ENCODE data around the genes PLB1 and YPEL5.

GRCh38 chr2:27774021-27774945 lies 2.8 kb downstream of the MRPL33 start:
- PRO-cap: no peak
- RAMPAGE, long total RNA: no peak
- RRBS: no CpG with 5 or more reads among the region's 11 CpGs

DNA sequence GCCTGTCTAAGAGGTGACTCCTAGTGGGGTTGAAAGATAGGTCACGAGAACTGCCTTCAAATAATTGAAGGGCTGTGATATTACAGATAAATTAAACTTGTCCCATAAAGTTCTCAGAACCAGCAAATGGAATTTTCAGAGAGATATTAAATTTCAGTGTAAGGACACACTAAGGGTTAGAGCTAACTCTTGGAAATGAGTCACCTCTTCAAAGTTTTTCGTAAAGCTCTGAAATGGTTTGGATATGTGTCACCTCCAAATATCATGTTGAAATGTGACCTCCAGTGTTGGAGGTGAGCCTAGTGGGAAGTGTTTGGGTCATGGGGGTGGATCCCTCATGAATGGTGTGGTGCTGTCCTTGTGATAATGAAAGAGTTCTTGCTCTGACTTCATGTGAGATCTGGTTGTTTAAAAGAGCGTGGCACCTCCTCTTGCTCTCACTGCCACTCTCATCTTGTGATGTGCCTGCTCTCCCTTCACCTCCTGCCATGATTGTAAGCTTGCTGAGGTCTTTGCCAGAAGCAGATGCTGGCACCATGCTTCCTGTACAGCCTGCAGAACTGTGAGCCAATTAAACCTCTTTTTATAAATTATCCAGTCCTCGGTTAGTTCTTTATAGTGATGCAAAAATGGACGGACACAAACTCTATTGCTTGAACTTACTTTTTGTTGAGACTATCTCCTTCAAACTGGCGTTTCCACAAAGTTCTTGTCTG lies 87.4 kb downstream of the BABAM2 start:
- PRO-cap: no peak
- RAMPAGE, long total RNA: no peak
- RRBS: no CpG with 5 or more reads among the region's 6 CpGs

DNA sequence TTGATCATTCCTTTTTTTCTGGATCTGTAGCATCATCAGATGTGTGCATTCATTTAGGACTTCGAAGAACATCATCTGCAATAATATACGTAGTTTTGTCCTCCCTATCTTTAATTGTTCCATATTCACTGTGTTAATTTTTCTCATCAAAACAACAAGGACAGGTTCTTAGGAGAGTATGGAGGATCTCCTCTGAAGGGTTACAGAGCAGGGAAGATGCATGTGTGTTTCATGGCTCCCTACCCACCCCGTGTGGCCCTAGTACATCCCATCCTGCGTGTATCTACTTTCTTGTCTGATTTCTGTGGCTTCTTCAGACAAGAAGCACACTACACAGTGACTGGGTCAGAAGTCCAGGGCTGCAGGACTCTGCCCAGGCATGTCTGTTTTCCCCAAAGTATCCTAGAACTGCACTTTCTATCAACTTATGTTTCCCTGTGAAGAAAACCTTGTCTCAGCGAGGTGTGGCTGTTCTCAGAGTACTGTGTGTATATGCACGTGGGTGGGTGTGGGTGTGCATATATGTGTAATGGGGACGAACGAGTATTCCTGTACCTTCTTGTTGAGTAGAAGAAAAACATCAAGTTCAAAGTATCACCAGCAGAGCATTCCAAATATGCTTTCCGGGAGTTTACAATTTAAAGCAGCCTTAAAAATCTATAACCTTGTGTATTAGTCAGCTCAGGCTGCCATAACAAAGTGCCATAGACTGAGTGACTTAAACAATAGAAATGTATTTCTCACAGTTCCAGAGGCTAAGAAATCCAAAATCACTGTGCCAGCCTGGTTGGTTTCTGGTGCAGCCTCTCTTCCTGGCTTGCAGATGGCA lies 220.3 kb upstream of the FOSL2 start:
- PRO-cap: no peak
- RAMPAGE, long total RNA: no peak
- RRBS: no CpG with 5 or more reads among the region's 9 CpGs

- PRO-cap: no peak
- RAMPAGE, long total RNA: no peak
- RRBS: no CpG with 5 or more reads among the region's 2 CpGs
Measured at GRCh38 chr2:28280862-28281250, 111.8 kb upstream of the FOSL2 start.

GRCh38 chr2:28319610-28320177 lies 73.0 kb upstream of the FOSL2 start:
- PRO-cap: no peak
- RAMPAGE, long total RNA: no peak
- RRBS: no CpG with 5 or more reads among the region's 11 CpGs

DNA sequence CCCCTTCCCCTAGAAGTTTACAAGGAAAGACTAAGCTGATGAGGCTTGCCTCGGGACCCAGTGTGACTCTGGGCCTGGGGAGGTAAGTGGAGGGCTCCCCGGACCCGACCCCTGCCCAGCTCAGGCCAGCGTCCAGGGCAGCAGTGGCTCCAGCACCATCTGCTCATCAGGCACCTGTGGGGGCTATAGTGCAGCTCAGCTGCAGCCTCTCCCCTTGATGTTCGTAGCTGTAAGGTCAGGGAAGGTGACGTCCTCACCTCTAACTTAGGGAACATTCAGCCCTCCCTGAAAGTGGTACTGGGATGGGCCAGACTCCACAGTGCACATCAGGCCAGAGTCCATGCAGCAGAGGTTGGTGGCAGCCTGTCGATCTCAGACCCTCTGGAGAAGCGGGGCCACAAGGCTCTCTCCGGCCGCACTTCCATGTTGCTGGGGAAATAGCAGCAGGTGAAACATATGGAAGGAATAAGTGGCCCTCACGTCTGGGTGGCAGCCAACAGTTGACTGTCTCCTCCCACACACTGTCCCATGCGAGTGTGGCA lies 58.3 kb upstream of the FOSL2 start:
- PRO-cap: no peak
- RAMPAGE, long total RNA: no peak
- RRBS: no CpG with 5 or more reads among the region's 12 CpGs

GRCh38 chr2:28338137-28338697 lies 54.4 kb upstream of the FOSL2 start:
- PRO-cap: no peak
- RAMPAGE, long total RNA: no peak
- RRBS: 75% methylated on average over 3 of the region's 11 CpGs

DNA sequence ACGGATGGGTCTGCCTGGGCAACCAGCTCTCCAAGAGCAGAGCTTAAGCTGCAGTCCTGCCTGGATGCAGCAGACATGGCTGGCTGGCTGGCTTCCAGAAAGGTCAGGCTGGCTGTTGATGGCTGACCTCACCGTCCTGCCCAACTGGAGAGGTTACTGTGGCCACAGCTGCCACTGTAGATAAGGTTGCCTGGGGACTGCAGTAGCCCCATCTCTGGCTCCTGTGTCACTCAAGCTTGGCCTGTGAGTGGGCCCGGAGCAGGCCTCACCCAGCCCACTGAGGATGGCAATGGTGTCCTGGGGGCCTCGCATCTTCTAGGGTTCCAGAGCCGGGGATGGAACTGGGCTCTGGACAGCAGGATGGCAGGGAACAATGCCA lies 37.1 kb upstream of the FOSL2 start:
- PRO-cap: no peak
- RAMPAGE, long total RNA: no peak
- RRBS: 79% methylated on average over 3 of the region's 5 CpGs

DNA sequence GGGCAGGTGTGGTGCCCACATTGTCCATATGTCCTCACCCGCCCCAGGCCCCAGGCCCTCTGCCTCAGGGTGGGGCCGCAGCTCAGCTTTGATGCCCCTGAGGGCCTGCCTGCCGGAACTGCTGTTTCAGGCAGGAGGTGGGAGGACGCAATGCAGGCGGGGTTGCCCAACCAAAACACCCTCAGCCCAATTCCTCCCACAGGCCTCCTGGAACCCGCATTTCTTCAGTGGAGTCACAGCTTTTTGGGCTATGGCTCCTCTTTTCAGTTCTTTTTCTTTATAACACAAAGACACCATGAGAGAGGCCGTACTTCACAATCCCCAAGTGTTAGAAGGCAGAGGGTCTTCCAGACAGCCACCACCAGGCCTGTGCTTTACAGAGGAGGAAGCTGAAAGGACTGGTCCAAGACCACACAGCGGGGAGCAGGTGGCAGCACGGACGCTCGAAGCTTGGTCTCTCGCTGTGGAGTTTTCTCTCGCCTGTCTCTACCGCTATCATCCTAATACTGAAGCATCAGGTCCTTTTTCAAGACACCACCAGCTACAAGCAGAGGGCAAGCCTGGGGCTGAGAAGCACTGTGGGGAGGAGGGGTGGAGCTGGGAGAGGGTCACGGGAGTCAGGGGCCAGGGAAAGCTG lies 32.1 kb upstream of the FOSL2 start:
- PRO-cap: no peak
- RAMPAGE, long total RNA: no peak
- RRBS: no CpG with 5 or more reads among the region's 15 CpGs

- PRO-cap: no peak
- RAMPAGE, long total RNA: no peak
- RRBS: no CpG with 5 or more reads among the region's 10 CpGs
Measured at GRCh38 chr2:28395639-28395973, 2.9 kb downstream of the FOSL2 start.

DNA sequence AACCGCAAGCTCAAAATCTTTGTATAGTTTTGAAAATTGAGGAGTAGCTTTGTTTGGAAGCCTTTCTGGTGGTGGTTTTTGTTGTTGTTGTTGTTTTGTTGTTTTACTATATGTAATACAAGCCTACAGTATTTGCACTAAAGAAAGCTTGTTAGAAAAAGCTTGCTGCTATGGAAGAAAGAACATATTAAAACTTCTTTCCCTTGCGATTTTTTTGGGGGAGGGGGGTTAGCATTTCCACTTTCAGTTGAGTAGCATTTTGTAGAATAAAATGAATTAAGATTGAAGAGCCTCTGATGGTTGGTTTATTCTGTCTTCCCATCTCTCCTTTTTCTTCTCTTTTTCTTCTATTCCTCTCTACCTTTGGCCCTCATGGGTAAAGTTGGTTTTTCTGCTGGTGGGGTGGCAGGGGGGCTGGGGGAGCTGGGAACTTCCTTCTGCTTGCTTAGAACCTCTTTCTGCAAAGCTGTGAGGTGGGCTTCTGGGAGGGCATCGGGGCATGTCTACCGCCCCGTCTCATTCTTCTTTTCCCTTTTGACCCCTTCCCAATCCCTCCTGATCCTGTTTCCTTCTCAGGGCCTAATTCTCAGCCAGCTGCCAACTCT lies 24.5 kb downstream of the FOSL2 start:
- PRO-cap: no peak
- RAMPAGE, long total RNA: no peak
- RRBS: no CpG with 5 or more reads among the region's 5 CpGs

DNA sequence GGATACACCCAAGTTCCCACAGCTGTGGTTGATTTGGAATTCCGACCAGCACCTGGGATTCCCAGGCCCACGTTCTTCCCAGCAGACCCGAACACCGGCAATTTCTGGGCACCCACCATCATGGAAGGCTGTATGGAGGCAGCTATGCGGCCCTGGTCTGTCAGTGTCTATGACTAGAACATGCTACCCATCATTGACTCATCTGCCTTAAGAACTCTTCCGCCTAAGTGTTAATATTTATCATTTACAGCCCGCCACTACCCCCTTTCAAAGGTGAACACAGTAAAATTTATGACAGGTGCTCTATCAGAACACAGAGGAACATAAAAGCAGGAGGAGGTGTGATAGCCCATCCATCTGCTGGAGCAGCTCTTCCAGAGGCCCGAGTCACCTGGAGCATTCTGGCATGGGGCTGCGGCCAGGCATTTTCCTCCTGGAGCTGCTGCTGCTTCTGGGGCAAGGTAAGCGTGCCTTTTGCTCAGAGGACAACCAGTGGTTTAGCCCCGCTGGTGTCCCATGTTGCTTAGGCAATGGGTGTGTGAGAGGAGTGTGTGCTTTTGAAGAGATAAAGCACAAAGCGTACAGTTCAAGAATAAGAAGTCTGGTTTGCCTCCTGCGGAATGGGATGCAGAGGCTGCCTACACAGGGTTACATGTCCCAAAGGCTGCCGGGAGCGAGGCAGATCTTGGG lies at the start of gene PLB1:
Gene PLB1, plus strand, starts transcription at position 352 of the 690 bp plus-strand sequence.
- PRO-cap: no peak
- RAMPAGE, long total RNA: no peak
- RRBS: no CpG with 5 or more reads among the region's 15 CpGs

- PRO-cap: no peak
- RAMPAGE, long total RNA: no peak
- RRBS: no CpG with 5 or more reads among the region's 7 CpGs
Measured at GRCh38 chr2:28577708-28578217, 81.9 kb downstream of the PLB1 start.

GRCh38 chr2:28594159-28595372 lies 98.7 kb downstream of the PLB1 start:
- PRO-cap: no peak
- RAMPAGE, long total RNA: no peak
- RRBS: no CpG with 5 or more reads among the region's 28 CpGs

GRCh38 chr2:28600218-28600812 lies 104.5 kb downstream of the PLB1 start:
- PRO-cap: no peak
- RAMPAGE, long total RNA: no peak
- RRBS: no CpG with 5 or more reads among the region's 5 CpGs

DNA sequence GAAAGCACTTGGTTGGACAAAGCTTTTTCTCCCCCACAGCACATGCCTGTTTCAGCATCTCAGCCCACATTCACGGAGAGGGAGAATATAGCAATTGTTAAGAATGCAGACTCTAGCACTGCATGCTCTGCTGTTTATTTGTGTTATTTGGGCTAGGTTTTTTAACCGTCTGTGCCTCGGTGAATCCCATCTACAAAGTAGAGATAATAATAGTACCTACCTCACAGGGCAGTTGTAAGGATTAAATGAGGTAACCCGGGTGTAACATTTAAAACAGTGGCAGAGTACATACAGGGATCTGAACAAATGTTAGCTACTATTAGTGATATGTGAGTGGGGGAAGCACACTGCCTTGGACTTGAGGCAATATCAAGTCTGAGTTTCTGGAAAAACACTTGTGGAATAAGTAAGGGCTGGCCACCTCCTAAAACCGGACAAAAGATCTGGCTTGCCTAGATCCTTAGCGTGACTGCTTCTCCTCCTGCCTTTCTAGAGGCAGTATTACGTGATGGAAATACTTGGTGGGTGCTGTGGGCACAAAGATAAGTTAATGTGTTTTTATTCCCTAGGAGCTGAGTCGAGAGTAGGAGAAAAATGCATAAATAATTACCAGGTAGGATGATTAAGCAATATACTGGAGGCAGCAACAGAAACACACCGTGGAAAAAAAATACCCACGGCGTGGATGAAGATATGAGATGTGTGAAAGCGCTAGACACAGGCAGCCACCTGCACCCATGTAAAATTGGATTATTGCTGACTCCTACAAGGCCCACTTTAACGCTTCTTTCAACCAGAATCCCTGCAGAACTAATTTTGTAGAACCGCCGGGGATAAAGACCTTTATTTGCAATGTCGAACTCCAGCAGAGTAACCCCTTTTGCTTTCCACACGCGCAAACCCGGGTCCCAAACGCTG lies 916 bp upstream of the PPP1CB start:
- PRO-cap: no peak
- RAMPAGE, long total RNA: no peak
- RRBS: 2% methylated on average over 5 of the region's 20 CpGs

DNA sequence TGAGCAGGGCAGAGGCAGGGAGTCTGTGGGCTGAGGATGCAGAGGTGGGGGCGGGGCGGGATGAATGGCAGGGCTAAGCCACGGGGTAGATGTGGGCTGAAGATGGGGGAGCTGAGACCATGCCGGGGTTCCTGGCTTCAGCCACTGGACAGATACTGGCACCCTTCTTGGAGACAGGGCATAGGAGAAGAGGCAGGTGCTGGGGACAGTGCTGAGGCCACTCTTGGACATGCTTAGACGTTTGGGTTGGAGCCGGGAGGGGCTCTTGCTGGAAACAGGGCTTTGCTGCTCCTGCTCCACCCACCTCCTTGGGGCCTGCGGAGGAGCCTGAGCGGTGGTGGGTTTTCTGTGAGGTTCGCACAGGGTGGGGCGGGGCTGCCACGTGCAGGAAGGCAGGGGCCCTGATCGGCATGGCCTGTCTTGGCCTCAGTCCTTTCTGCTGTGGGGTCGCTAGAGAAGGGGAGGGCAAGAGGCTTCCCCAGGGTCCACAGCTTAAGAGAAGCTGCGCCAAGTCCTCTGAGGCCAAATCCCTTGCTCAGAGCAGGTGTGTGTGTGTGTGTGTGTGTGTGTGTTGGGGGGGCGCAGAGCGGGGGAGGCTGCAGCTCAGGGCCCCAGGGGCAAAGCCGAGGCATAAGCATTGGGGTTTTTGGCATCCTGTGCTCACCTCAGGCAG lies 28.5 kb downstream of the TOGARAM2 start:
- PRO-cap: no peak
- RAMPAGE, long total RNA: no peak
- RRBS: no CpG with 5 or more reads among the region's 17 CpGs

DNA sequence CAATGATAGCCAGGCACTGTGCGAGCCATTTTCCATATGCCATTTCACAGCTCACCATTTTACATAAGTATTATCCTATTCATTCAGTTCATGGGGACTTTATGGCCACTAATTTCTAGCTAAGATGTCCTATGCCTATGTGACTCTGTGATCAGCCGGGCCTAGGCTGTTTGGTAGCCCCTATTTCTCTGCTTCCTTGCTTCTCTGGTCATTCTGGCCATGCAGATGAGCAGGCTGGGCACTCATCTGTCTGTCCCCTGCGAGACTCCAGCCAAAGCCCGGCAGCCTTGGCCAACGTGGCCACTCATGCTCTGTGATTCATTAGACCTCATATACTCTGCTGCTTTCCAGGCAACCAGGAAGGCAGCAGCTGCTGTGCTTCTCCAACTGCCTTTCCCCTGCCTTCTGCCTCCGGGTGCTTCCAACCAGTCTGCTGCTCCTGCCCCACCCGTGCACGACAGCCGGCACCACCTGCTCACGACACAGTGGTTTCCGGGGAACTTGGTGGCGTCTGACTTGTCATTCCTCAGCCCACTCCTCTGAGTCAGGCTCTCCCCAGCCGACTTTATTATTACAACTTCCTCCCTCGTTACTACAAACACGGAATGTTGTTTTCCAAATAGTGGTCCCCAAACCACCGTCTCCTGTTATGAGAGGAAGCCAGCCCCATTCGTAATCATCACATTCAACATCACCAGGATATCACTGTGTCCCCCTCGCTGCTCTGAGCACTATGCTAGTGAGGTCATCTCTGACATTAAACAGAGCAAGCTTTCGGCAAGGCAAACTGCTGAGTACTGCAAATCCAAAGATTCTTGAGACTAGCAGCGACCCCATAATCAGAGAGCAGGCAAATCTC lies 392.5 kb downstream of the ALK start:
- PRO-cap: no peak
- RAMPAGE, long total RNA: no peak
- RRBS: 33% methylated on average over 7 of the region's 20 CpGs

GRCh38 chr2:30145006-30145469 lies 1.8 kb upstream of the YPEL5 start:
- PRO-cap: no peak
- RAMPAGE, long total RNA: no peak
- RRBS: no CpG with 5 or more reads among the region's 2 CpGs

GRCh38 chr2:30146064-30147105 lies at the start of gene YPEL5:
Gene YPEL5, plus strand, starts transcription at chr2:30147007.
- PRO-cap: unidirectional peak, plus-strand start at chr2:30146975
- RAMPAGE, long total RNA: start-site peak on the plus strand at chr2:30146952-30147000, 1,377 and 124 reads in 2 replicates
- RRBS: 2% methylated on average over 1 of the region's 57 CpGs